ENCODE results near the genes RBM27, POU4F3, SPINK1 and SPINK6.

- PRO-cap, result no peak
Measured at GRCh38 chr5:142998254-142998976, 228.2 kb downstream of the ARHGAP26 start.

- PRO-cap, result no peak
Measured at GRCh38 chr5:143110398-143110772, 293.1 kb downstream of the NR3C1 start.

- PRO-cap, result no peak
Measured at GRCh38 chr5:143206150-143207047, 197.1 kb downstream of the NR3C1 start.

DNA sequence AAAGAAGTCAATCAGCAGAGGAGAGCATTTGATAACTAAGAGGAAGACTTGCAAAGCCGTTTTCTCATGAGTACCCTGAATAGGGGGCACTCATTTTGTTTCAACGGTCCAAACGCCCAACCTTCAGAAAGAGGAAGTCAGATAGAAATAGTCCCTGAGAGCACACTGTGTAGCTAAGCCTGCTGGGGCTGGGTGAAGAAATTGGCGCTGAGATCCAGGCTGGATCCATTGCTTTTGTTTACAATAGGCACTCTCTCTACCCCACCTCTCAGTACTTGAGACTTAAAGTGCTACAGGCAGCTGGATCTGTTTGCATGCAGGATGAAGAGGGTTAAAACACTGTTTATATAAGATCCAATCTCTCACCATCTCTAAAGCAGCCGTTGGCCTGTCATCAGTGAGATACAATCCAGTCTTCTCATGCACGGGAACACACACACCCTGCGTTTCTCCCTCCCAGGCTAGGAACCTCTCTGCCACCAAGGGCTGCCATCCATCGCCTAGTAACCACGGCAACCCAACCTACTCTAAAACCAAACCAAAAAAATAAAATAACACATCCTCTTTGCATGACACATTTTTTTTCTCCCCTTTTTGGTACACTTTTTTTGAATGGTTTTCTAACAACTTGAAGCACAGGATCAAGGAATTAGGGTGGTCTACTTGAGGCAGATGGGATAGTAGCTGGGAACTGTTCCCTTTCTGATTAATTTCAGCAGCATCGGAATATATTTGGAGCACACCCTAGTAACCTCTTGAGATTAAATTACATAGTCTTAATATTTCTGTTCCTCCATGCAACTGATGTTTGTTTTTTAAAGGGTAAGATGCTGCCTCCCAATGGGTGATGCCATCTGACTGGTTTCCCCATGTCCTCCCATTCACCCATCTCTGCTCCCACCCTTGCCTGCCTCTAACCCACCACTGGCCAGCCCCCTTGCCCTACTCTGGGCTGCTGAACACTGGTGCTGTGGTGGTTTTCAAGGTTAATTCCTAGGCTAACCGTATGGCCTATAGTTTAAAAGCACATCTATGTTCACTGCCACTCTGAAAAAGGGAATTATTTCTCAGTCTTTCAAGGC, 180.5 kb downstream of the NR3C1 start:
- PRO-cap, result no peak

- PRO-cap, result no peak
Measured at GRCh38 chr5:143339289-143340005, 64.0 kb downstream of the NR3C1 start.

DNA sequence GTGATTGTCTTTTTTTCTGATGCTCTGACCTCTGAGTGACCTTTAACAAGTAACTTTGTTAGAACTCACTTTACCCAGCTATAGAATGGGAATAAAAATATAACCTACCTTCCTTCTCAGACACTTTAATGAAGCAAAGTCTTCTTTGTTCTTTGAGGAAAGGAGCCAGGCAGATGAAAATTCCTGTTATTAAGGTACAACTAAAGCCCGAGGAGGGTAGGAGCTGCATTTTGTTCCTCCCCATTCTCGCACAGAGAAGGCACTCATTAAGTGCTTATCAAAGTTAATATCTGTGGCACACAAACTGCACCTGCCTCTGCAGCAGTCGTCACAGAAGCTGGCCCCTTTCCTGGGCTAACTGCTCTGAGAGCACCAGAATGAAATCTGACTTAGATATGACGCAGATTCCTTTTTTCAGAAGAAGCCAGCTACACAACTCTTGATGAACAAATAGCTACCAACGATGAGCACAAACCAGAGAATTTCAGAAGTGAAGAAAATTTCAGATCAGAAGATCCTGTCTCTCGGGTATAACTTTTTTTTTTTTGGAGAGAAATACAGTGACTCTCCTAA, 31.0 kb upstream of the NR3C1 start:
- PRO-cap, result no peak

DNA sequence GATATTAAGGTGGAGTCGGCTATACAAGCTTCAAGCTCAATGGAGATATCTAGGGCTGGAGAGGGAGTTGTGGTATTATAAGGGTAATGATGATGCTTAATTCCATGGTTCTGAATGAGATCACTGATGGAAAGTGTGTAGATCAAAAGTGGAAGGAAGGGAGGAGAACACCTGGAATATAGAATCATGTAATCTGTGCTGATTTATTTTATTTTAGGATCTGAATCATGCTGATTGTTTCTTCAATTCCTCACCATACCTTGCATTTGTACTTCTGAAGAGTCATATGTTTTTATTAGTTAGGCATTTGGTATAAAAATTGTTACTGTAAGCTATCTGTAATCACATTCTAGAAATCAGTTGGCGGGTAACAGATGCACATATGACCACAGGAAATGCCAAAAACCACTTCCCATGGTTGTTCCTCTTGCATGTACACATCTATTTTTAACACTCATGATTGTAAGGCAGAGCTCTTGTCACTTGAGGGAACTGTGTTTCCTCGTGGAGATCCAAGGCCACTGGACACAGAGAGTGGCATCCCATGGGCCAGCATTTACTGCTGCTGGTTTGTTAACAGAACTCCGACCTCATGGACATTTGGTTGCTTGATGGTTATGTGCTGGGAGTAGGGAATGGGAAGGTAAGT, 201.7 kb upstream of the NR3C1 start:
- PRO-cap, result no peak

DNA sequence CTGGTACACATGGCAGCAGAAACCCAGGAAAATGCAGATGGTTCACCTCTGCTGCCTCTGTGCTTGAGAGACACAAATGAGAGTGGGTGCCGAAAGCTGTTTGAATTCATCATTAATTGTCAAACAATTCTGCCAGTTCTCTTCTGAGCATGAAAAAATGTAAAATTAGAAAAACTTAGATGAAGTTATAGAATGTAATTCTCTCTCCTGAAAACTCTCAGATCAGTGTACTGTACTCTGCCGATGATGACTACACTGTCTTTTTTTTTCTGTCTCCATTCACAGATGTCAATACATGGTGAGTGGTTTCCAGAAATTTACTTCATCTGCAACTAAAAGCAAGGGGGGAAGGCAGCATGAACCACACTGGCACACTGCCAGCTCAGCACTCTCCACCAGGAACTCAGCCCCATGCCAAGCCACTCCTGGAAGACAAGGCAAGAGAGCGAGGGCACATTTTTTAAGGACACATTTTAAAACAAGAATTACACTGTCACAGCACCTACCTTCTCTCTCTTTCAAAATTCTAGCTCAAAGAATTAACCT, 75.2 kb downstream of the HMHB1 start:
- PRO-cap, result no peak

- PRO-cap, result no peak
Measured at GRCh38 chr5:145946367-145947025, 10.1 kb downstream of the SH3RF2 start.

DNA sequence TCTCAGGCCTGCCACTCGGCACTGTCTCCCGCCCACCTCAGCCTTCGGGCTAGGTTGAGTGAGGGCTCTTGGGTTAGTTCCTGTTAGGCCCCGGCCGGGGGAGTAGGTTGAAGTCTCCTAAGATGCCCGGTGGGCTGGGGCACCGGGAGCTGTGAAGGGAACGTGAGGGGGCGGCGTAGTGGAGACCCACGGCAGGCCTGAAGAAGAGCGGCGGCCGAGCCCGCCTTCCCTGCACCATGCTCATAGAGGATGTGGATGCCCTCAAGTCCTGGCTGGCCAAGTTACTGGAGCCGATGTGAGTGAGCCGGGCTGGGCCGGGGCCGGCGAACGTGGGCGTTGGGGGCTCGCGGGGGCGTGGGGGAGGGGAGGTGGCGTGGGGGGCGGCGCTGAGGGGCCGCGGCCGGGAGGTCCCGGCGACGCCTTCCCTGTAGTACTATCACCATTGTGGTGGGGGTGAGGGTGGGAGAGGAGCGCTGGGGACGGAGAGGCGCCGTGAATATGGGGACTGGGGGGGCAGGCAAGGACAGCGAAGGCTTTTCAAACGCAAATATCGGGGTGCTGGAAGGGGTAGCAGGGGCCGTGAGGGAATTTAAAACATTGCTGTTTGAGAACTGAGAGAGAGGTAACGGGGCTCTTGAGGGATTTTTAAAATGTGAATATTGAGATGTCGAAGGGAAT, at the start of gene RBM27:
Gene RBM27, plus strand, starts transcription at position 76 of the 678 bp plus-strand sequence.
- PRO-cap, result bidirectional peak, plus-strand start at position 73 of the sequence, minus-strand start outside the sequence

DNA sequence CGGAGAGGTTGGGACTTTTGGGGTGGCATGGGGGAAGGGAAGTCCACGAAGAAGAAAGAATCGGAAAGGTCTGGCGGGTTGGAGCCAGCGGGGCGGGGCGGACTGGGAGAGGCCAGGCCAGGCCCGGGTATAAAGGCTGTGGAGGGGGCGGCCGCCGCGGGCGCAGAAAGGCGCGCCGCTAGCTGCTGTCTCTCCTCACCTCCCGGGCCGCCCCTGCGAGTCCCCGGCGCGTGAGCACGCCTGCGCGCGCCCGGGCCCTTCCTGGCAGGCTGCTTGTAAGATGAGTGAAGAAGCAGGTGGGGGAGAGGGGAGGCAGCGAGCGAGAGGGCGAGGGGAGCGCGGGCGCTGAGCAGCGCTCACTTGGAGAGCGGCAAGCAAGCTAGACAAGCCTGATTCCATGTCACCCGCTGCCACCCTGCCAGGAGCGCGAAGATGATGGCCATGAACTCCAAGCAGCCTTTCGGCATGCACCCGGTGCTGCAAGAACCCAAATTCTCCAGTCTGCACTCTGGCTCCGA, at the start of gene POU4F3:
Gene POU4F3, plus strand, starts transcription at position 159 of the 518 bp plus-strand sequence.
- PRO-cap, result no peak

DNA sequence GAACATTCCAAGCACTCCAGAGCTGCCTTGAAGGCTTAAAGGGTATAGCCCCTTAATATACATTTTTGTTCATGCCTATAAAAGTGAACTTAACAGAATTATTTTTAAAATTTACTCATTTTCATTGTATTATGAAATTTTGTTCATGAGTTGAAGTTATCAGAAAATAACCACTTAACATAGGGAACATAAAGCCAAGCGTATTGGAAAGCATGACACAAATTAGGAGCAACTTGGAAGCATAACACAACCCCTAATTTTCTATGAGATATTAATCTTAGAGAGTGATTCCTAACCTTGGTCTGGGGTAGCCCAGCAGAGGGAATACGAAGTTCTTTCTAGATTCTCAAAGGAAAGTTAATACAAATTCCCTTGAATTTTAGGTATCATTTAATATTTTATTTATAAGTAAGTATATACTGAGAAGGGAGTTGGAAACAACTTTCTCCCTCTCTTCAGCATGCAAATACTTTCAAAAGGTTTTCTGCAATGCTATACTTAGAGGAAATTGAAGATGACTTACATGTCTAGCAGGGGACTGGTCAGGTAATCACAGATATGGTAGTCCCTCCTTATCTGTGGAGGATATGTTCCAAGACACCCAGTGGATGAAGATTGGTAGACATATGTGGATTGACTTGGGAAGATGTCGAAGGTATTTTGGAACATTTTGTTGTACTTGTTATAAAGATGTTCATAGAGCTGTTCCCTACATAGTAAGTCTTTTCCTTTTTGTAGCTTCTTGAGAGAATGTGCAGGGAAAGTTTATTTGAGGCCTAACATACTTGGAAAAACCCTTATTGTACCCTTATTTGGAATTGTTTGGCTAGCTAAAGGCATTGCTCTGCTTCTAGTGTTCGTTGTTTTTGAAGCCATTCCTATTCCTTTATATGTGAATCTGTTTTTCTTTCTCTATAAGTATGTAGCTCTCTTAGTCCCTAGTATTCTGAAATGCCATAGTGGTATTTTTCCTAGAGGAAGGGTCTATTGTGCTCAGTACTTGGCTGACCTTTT, 26.0 kb downstream of the GPR151 start:
- PRO-cap, result no peak

GRCh38 chr5:147081253-147081748, 153.5 kb upstream of the STK32A start:
- PRO-cap, result no peak

DNA sequence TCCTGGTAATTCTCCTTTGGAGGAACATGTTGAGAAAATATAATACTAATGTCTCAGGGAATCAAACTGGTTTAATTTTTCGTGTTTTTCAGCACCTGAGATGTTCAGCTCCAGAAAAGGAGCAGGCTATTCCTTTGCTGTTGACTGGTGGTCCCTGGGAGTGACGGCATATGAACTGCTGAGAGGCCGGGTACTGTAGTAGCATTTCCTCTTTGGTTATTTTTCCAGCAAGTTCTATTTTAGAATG, 126.5 kb downstream of the STK32A start:
- PRO-cap, result no peak

DNA sequence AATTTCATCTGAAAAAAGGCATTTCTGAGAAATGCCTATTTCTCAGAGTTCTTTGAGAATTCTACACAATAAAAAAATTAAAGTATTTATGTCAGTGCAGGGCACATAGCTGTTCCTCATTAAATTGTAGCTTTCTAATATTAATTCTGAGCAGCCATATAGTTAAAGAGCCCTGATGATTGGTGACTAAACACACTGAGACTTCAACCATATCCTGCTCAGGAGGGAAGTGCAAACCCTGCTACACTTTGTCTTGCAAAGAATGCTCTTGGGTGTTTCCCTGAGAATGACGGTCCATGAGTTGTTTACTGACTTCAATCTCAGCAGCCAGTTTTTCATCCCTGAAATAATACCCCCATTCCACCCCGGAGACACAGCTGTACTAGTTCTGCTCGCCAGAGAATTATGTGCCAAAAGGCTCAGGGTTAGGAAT, 106.4 kb downstream of the DPYSL3 start:
- PRO-cap, result no peak

- PRO-cap, result no peak
Measured at GRCh38 chr5:147486847-147487541, 22.9 kb downstream of the DPYSL3 start.

DNA sequence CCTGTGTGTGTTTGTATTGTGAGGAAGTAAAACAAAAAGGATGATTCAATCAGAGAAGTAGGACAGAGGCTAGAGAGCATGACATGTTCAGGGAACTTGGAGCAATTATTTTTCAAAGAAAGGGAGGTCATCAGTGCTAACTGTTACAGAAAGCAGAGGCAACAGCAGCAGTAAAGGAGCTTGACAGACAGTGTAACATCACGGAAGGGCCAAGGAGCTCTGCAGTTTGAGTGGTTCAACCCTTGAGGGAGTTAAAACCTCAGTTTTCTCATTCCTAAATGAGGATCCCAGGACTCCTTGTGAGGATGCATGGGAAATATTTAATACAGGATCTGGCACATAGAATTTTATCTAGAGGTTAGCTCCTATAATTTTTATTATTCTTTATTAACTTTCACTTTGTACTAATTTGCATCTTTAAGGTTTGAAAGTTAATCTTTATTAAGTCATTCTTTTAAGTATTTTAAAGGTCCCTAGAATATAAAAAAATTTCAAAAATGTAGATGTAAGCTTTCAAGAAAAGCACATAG, 13.0 kb downstream of the SPINK1 start:
- PRO-cap, result no peak

GRCh38 chr5:147831362-147832011, at the start of gene SPINK1:
Gene SPINK1, minus strand, starts transcription at chr5:147831671.
- PRO-cap, result bidirectional peak, plus-strand start at chr5:147831767, minus-strand start at chr5:147831637

- PRO-cap, result no peak
Measured at GRCh38 chr5:148202630-148203156, at the start of gene SPINK6. Gene SPINK6, plus strand, starts transcription at chr5:148203042.

GRCh38 chr5:148685567-148685843, 31.2 kb upstream of the HTR4 start:
- PRO-cap, result no peak

All from Metastatic Lung Carcinoma in the Adrenal Gland (tissue), 1 donor.